ENCODE measurements around the genes PIM2, MAGIX, PPP1R3F and BMP15.

DNA sequence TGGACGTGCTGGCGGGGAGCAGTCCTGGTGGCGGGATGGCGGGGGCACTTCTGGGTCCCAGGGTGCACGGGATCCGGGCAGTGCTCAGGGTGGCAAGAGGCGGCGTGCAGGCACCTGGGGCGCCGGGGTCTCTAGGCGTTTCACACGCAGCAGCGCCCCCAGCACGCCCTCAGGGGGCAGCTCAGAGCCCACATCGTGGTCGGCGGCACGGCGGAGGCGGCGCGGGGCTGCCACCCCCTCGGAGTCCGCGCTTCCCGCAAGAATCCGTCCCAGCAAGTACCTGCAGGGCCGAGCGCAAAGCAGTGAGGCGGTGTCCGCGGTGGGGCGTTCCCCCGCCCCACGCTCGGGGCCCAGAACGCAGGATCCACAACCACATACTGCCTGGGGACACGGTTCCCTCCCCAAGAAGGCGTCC, 4.2 kb downstream of the PCSK1N start:
- PRO-cap = no peak

DNA sequence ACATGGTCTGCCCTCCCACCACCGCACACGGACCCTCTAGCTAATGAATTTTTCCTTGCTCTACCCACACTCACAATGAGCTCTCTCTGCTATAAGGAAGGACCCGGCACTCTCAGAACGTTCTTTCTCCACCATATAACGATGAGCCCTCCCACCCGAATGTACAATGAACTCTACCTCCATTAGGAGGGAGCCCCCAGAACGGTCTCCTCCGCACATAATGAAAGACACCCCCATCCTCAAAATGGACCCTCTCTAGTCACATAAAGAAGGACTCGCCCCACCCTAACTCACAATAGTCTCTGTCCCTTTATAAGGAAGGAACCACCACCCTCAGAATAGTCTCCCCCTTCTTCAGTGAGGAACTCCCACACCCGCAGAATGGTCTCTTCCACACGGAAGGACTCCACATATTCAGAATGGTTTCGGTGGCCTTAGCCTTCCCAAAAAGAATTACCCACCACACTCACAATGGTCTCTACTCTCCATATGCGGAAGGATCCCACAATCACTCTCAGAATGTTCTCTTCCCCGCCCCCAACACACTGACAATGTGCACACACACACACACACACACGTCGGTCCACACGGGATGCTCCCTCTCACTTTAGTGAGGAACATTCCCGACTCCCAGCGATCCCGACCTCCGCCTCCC, 456 bp downstream of the SLC35A2 start:
- PRO-cap = no peak

- PRO-cap = bidirectional peak, plus-strand start at chrX:48919265, minus-strand start at chrX:48919024
Measured at GRCh38 chrX:48918498-48919431, at the start of gene PIM2. TSS of gene PIM2 (minus strand) at chrX:48919024.

DNA sequence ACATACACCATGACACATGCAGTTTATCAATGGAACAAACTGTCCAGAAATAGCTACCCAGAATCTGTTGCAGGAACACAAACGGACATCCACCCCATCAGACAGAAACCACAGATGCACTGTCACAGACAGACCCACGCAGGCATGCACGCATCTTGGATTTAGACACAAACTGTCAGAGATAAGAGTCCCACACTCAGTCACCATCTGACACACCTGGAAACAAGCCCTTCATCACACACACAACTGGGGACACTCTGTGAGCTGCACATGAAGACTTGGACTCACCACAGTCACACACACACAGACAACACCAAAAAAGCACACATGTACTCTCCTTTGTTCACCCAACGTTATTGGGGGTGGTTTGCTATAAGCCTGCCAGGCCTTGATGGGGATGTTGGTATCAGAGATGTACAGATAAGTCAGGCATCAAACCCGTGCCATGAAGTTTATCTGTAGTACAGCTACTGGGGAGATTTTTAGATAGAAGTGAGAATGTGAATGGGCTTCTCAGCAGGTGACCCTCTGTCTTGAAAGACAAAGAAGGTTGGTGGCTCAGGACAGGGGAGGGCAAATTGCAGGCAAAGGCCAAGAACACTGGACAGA, 1.6 kb upstream of the PIM2 start:
- PRO-cap = no peak

- PRO-cap = no peak
Measured at GRCh38 chrX:48936780-48937538, 18.1 kb upstream of the PIM2 start.

GRCh38 chrX:48960269-48960920, 3.0 kb upstream of the OTUD5 start:
- PRO-cap = no peak

DNA sequence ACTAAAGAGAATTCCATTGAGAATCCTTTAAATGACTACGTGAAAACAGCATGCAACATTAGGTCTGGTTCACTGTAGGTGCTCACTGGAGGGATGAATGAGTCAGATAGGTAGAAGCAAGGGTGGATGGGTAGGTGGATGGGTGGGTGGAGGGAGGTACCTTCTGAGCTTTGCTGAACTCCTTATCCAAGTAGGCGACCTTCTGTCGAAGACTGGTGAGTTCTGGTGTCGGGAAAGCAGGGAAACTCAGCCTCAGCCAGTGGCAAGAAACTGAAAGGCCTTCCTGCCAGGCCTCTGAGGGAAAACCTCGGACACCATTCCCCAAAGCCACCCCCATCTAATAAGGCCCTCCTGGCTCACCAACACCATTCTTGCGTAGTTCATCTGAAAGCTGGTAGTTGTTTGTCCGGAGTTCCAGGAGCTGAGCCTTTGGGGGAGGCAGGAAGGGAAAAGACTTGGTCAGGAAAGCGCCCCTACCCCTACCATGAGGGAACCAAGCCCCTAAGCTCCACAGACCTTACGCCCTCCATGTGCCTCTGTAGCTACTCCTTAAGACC, 2.9 kb downstream of the GRIPAP1 start:
- PRO-cap = no peak

DNA sequence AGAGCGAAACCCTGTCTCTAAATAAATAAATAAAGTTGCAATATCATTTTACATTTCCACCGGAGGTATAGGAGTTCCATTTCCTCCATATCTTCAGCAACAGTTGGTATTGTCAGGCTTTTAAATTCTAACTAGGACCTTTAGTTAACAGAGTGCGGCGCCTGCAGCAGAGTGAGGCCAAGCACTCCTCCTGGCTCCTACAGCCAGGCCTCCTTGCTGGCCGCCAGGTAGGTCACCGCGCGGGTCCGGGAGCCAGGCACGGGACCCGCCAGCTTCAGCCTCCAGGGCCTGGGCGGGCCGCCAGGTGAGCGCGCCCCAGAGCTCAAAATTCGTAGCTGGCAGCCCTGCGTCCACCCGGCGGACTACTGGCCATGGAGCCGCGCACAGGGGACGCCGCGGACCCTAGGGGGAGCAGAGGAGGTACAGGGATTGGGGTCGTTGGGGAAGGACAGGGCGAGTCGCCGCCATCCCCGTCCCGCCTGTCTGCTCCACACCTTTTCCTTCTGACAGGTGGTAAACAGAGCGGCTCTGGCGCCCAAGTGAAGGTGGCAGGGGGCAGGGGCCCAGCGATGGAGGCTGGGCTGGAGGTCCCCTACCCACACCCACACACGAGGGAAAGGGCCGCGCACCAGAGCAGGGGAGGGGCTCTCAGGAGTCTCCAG, at the start of gene MAGIX:
TSS of gene MAGIX (plus strand) at position 240 of the 662 bp plus-strand sequence.
- PRO-cap = no peak

DNA sequence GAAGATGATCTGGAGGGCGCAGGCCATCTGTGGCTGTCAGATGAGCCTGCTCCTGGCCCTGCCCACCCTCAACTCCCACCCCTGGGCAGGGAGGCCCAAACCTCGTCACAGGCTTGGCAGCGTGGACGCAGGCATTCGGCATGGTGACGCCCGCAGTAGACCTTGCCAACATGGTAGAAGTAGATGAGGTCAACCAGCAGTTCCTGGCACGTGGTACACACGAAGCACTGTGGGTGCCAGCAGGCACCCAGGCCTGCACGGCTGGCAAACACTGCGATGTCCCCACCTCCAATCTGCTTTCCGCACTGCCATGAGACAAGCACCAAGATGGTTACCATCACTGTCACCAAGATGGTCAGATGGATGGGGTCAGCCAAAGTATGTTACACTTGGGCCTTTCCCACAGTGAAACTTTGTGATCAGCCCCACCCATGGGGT, 6.5 kb downstream of the PLP2 start:
- PRO-cap = no peak

- PRO-cap = bidirectional peak, plus-strand start at chrX:49269843, minus-strand start at chrX:49269607; bidirectional peak, plus-strand start at chrX:49270059, minus-strand start at chrX:49270038
Measured at GRCh38 chrX:49269520-49270234, at the start of gene PPP1R3F. TSS of gene PPP1R3F (plus strand) at chrX:49269793.

- PRO-cap = bidirectional peak, plus-strand start at chrX:50067622, minus-strand start at chrX:50067478; bidirectional peak, plus-strand start at chrX:50067879, minus-strand start at chrX:50067840
Measured at GRCh38 chrX:50067321-50068057, 133.3 kb downstream of the AKAP4 start.

DNA sequence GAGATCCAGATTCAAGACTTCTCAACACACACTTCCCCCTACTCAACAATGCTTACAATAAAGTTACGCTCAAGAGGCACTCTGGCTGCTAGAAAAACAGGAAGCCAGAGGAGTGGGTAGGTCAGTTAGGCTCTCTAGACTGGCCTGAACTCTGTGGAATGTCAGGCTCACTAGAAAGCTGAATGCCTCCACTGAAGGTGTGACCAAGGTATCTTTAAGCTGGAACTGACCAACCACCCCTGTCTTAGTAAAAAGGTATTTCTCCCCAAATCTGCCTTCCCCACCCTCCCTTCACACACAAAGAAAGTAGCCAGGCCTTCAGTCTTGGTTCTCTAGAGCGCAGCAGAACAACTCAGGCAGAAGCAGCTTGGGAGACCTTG, 43.1 kb downstream of the SHROOM4 start:
- PRO-cap = no peak

GRCh38 chrX:50910369-50910991, at the start of gene BMP15:
TSS of gene BMP15 (plus strand) at chrX:50910735.
- PRO-cap = no peak

GRCh38 chrX:51325444-51325956, 7.1 kb upstream of the NUDT10 start:
- PRO-cap = no peak

- PRO-cap = no peak
Measured at GRCh38 chrX:51395623-51396784, 10.7 kb upstream of the EZHIP start.

DNA sequence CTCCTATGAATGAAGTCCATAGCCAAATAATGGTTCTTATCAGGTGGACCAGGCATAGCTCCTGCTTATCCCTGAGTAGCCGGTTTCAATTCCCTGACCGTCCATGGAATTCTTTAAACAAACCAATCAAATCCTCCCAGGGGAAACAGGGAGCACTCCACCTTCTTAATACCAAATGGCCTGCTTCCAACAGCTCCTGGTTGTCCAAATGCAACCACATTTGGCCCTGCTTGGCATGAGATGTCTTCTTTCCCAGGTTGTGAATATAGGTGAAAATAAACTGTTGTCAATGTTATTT, 43.0 kb downstream of the CENPVL3 start:
- PRO-cap = no peak

DNA sequence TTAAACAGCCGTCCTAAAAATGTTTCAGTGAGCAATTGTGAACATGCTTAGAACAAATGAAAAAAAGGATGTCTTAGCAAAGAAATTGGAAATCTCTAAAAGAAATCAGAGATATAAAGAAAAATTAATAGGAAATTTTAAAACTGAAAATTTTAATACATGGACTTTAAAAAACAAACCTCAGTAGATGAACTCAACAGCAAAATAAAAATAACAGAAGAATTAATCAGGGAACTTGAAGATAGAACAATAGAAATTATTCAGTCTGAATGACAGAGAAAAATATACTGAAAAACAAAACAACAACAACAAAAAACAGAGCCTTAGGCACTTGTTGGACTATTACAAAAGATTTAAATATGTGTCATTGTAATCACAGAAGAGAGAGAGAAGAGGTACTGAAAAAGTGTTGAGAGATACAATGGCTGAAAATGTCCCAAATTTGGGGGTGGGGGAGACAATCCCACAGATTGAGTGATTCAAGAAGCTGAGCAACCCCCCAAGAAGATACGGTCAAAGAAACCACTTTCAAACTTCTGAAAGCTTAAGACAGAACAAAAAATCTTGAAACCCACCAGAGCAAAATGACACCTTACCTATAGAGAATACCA, 9.6 kb upstream of the MAGED1 start:
- PRO-cap = no peak

- PRO-cap = bidirectional peak, plus-strand start at chrX:52261969, minus-strand start at chrX:52261841
Measured at GRCh38 chrX:52261621-52262273, 77.1 kb downstream of the MAGED4 start.

- PRO-cap = no peak
Measured at GRCh38 chrX:53083692-53083913, 1.4 kb downstream of the TSPYL2 start.

- PRO-cap = no peak
Measured at GRCh38 chrX:53084348-53085547, 2.6 kb downstream of the TSPYL2 start.

Data from neural crest cell (in vitro differentiated cells).